Epithelial cell of prostate (primary cell): ENCODE results near the gene F10.

GRCh38 chr13:111281631-111282239, 38.7 kb upstream of the TEX29 start:
- RRBS: no CpG with 5 or more reads among the region's 9 CpGs

GRCh38 chr13:112113500-112113846, 46.5 kb downstream of the SOX1 start:
- RRBS: no CpG with 5 or more reads among the region's 6 CpGs

DNA sequence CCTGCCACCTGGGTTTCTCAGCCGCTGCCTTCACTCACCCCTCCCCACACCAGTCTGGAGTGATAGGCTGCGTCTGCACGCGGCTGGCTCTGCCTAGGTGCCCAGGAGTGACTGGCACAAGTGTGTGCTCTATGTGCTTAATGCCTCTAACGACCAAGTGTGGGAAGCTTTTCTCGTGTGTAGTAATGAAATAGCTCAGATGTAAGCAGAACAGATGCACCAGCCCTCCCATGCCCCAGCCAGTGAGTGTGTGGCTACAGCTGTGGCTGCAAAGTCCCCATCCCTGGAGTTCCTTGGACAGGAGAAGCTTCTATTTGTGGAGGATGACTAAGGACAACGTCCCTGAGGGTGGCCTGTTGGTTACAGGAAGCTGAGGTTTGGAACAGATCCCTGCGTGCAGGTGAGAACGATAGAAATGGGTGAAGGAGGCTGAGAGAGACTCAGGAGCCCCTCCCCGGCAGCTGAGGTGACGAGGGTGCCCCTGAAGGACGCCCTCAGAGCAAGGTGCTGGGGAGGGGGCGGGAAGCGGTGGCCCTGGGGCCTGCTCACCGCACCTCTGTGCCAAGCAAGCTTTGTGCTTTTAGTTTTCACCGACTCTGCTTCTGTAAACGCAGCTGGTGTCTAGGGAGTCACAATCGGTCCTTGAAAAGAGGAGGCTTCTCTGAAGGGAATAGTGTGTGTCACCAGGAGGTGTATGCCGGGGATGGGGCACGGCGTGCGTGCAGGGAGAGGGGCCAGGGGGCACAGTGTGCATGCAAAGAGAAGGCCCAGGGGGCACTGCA, 35.8 kb downstream of the ATP11A start:
- RRBS: no CpG with 5 or more reads among the region's 22 CpGs

- RRBS: no CpG with 5 or more reads among the region's 4 CpGs
These were observed 106.4 kb downstream of the ATP11A start for GRCh38 chr13:112796149-112796757.

GRCh38 chr13:112882136-112882687, 86.8 kb upstream of the MCF2L start:
- RRBS: 92% methylated on average over 9 of the region's 25 CpGs

DNA sequence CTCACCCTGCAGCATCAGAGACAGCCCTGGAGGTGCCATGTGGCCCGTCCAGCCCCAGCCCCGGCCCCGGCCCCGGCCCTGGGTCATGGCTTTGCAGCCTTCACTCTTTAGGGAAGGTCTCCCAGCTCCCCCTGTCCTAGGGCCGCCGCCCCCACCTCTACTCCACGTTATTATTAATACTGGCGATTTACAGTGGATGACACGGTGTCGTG, 71.2 kb upstream of the MCF2L start:
- RRBS: no CpG with 5 or more reads among the region's 10 CpGs

DNA sequence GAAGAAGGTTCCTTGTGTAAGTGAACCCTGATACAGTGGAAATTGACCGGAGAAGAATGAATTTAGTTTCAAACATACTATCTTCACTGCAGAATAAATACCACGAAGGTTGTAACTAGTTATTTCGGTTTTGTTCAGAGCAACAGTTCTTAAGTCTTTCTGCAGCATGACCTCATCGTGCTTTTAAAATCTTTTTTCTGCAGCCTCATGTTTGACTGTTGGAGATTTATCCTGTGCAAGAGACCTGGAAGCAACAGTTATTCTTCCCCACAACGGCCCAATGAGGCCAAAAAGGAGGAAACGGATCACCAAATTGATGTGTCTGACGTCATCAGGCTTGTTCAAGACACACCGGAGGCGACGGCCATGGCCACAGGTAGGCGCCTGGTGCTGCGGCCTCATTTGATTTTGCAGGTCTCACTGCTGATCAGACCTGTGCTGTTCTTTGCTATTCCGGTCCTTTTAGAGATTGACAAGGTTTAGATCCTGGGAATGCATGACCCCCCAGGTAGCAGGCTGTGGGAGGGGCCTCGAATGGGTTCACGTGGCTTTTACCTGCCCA, 66.9 kb upstream of the MCF2L start:
- RRBS: 3% methylated on average over 5 of the region's 15 CpGs

DNA sequence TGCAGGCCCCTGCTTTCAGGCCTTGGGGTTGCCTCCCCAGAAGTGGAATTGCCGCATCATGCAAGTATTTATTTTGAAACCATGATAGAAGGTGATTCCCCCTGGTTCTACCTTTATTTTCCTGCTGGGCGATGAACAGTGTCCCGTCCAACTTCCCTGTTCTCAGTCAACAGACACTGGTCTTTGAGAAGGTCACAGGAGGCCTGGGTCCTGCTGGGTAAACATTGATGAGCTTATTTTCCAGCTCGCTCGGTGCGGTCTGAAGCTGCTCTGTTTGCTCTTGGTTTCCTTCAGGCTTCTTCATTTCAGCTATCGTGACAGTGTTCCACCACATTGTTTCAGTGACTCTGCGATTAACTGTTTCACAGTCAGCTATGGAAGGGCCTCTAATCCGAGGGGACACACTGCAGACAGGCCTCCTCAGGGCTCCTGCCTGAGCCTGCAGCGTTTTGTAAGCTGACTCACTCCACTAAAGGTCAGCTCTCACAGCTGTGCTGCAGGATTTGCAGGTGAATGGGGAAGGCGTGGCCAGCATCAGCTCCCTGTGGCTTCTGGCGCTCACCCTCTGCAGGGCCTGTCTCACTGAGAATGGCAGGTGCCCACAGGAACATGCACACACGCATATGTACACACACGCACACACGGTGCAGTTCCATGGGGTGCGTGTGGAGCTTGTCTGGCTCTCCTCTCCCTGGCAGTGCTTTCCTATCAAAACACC, 63.0 kb upstream of the MCF2L start:
- RRBS: no CpG with 5 or more reads among the region's 16 CpGs

DNA sequence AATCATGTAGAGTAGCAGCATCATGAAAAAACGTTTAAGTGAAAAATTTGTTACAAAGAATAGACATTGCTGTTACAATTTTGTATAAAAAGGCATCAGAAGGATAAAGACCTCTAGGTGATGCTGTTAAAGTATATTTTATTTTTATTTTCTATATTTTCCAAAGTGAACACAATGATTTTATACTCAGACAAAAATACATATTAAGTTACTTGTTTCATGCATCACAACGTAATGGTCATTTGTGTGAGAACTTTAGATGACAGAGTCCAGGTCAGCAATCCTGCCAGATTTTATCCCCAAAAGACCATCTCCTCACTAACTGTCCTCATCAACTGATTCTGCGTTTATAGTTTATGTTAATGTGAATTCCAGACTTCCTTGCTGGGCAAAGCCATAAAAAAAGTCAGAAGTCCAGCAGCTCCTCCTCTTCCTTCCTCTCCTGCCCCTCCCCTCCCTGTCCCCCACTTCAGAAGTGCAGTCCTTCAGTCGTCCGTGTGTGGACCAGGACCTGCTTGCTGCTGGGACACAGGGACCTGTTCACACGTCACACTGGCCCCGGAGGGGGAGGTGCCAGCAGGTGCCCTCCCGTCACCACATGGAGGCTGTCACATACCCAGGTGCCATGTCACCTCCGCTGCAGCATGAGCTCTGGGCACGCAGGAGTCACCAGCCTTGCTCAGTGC, 4.2 kb upstream of the MCF2L start:
- RRBS: no CpG with 5 or more reads among the region's 10 CpGs

GRCh38 chr13:112980304-112980782, 11.3 kb downstream of the MCF2L start:
- RRBS: no CpG with 5 or more reads among the region's 20 CpGs

DNA sequence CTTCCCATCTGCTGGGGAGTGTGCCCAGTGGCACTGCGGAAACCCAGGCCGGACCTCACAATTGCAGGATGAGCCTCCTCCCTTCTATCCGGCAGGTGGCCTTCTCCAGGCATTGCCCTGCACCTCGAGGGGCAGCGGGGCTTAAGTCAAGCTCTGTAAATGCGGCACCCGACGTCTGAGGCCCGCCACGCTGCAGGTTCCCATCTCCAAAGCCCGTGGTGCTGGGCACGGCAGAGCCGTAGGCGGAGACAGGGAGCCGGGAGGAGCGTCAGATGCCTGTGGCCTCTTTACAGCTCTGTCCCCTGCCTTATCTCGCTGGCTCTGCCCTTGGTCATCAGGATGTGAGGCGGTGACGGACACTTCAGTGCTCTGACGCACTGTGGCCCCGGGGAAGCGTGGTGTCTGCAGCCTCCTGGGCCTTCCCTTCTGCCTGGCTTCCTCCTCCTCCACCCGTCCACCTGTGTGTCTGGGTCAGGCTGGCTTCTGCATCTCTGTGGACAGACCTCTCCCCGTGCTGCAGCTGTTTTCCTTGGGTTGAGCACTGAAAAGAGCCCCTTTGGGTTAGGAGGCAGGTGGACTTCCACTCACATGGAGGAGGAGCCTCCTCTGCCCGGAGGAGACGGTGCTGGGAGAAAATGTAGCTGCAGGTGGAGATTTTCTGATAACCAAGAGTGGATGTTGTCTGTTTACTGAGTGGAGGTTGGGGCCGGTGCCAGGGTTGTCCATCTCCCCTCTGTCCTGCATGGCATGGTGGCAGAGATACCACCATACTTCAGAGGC, 14.5 kb downstream of the MCF2L start:
- RRBS: 73% methylated on average over 3 of the region's 27 CpGs

DNA sequence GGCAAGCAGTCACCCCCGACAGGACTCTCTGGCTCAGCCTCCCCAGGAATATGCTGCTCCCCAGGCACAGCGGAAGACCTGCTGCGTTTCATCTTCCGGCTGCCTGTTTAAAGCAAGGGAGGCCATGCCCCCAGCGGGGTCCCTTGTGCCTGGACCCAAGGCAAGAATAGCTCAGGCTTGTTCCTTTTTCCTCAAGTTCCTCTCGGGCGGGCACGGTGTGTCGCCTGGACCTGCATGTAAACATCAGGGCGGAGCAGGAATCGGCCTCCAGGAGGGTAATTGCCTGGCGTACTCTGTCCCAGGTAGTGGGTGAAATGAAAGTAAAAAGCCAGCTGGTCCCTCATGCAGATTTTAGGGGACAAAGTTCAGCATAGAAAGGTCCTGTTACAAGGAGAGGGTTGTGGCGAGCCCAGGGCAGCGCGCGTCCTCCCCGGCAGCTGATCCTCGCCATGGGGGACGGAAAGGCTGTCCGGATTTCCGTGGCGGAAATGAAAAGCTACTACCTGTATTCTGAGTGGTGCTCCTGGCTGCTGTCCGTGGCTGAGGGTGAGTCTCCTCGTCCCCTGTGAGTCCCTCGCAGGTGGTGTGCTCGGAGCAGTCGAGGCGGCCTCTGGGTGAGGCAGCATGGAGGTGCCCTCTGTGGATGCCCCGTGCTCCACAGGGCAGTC, 16.1 kb downstream of the MCF2L start:
- RRBS: no CpG with 5 or more reads among the region's 29 CpGs

- RRBS: 55% methylated on average over 6 of the region's 31 CpGs
These were observed 26.7 kb downstream of the MCF2L start for GRCh38 chr13:112995509-112996327.

GRCh38 chr13:112996655-112997156, 27.7 kb downstream of the MCF2L start:
- RRBS: 48% methylated on average over 3 of the region's 21 CpGs

DNA sequence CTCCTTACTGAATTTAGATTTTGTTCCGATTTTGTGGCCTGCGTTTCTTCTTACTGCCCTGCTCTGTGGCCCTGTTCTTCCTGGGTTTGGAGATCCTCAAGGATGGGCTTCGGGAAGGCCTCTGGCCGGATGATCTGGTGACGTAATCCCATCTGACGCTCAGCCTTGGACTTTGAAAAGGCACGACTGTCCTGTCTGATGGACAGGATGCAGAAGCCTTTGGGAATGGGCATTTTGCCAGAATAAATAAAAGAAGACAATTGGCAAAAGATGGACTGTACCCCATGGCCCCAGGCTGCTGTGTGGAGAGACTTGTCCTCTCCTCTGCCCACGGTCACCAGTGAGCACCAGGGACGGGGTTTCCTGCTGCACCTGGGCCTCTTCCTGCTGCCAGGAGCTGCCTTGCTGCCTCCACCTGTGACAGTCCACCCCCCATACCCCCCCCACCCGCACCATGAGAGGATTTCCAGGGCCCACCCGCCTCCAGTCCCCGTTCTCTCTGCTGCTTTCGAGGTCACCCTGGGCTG, 40.7 kb downstream of the MCF2L start:
- RRBS: no CpG with 5 or more reads among the region's 13 CpGs

DNA sequence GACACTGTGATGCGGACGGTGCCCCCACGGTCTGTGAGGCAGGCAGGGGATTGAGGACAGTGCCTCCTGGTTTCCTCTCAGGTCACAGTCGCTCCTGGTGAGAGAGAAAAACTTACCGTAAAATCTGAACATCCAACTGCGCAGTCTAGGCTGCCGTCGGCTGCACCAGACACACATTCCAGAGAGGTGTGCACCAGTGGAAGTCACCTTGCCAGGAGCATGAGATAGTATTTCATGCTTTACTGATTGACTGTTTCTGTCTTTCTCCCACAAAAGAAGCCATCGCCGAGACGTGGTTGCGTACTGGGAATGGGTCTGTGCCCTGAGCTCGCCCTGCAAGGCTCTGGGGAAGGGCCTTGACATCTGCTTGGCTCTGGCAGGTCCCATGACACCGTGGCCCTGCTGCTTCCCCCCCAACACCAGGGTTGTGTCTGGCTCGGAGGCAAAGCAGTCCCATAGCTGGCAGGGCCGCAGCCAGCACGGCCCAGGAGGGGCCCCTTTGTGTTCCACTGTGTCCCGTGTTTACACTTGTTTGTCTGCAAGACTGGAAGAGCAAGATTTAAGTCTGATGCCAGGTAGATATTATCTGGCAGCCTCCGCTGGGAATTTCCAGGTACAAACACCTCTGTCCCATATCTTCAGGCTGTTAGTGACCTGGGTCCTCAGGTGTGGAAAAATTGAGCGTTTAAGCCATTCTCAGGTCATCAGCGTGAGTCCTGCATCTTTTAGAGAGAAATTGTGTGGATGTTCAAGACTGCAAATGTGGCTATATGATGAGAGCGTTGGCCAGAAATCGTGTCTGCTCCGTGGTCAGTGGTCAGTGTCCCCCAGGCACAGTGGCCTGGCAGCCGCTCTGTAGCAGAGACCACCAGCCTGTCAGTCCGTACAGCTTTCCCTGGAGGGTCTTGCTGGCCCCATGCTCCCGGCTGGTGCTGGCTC, 44.2 kb downstream of the MCF2L start:
- RRBS: no CpG with 5 or more reads among the region's 27 CpGs

GRCh38 chr13:113030539-113031502, 61.8 kb downstream of the MCF2L start:
- RRBS: no CpG with 5 or more reads among the region's 28 CpGs

- RRBS: 89% methylated on average over 24 of the region's 33 CpGs
These were observed 8.7 kb upstream of the F7 start for GRCh38 chr13:113096901-113097256.

- RRBS: no CpG with 5 or more reads among the region's 28 CpGs
These were observed at the start of gene F10 for GRCh38 chr13:113122109-113122989. Gene F10 (plus strand): TSS chr13:113122799.

GRCh38 chr13:113129883-113130716, 7.5 kb downstream of the F10 start:
- RRBS: 32% methylated on average over 8 of the region's 60 CpGs